LHCN-M2 (cell line): ENCODE results near the gene HSD17B13.

DNA sequence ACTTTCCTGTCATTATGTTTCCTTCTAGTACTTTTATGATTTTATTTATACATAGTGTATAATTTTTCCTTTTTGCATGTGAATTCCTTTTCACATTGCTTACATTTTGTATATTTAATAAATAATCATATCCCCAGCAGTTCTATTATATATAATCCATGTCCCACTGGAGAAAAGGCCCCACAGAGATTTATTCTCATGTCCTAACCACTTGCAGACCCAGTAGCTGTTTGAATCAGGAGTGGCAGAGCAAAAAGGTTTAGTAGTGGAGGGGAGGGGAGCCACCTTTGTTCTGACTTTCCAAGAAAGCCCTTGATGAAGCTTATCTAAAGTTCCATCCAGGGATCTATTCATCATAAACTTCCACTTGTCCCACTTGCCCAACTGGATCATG, 39.4 kb downstream of the ARHGAP24 start:
- RAMPAGE, long total RNA: no peak

GRCh38 chr4:85542879-85543412, 68.0 kb downstream of the ARHGAP24 start:
- RAMPAGE, long total RNA: no peak

- RAMPAGE, long total RNA: no peak
Observed at GRCh38 chr4:85741697-85742301, 266.8 kb downstream of the ARHGAP24 start.

- RAMPAGE, long total RNA: no peak
Observed at GRCh38 chr4:85779214-85779517, 304.2 kb downstream of the ARHGAP24 start.

DNA sequence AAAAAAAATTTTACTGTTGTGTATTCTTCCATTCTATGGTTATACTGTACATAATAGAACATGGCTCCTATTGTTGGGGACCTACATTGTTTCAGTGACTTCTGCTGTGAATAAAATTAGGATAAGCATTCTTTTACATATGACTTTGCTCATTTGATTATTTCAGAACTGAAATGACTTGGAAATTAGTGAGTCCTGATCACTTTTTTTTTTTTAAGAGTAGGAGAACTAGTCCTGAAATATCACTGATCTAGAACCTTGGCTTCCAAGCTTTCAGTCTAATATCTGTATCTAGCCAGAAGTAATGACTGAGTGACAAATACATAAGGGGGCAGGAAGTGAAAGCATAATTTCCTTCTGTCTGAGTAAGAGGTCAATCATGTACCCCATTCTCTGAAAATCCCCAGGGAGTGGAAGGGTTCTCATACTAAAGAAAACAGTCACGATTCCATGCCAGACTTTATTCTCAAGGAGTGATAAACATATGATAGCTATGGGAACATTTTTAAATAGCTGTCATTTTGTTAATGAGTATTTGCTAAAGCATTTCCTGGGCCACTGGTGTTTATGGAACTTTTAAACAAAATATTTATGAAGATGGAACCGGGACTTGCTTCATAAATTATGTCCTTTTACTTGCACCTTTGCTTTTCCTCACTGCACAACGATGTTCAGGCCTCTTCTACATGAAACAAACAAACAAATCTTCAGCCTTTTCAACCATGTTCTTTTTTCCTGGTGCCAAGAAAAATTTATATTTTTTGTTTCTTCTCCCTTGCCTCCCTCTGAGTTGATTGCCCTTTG, 308.5 kb downstream of the ARHGAP24 start:
- RAMPAGE, long total RNA: no peak

DNA sequence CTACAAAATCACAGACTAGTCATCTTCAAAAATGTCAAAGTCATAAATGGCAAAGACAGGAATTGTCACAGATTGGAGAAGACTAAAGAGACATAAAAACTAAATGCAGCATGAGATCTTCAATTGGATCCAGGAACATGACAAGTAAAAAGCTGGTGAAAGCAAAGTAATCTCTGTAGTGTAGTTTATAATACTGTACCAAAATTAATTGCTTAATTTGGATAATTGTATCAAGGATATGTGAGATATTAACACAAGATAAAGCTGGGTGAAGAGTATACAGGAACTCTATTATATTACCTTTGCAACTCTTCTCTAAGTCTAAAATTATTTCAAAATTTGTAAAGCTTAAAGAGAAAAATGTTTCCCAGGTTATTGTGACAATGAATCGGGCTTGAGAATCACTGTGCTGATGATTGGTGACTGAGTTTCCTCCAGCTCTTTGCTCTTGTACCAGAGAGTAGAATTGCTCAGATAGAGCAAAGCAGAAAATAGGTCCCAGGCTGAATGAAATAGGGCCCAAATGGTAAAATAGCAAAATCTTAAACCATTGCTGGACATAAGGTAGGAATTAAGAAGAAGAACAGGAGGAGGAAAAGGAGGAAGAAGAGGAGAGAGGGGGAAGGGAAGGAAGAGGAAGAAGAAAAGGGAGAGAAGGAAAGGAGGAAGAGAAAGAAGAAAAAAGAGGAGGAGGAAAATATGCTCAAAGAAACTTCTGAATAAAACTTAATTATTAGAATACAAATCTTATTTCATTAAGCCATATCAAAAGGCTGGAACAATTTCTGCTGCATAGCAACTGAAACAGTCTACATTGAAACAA, 325.2 kb downstream of the ARHGAP24 start:
- RAMPAGE, long total RNA: no peak

DNA sequence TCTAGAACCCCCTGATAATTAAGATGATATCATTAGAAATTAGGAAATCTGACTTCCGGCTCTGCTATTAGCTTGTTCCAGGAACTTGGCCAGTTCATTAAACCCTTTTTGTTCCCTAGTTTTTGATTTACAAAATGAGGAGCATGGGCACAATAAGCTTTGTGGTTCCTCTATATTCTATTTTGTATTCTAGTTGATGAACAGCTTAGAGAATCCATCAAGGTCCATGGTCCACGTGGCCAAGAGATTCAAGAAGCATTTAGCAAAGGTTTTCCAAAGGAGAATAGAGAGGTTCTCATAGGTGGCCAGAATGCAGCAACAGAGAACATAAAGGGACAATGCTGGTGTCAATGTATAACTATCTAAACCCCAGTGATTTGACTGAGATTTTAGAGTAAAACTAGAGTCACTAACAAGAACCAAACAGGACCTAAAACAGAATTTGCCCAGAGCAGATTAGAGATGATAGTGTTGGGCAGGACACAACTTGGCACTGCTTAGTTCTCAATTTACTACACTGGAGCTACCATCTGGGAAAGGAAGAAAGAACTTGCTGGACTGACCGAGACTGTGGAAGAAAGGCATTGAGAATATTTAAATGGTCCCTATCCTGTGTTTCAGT, 407.6 kb downstream of the ARHGAP24 start:
- RAMPAGE, long total RNA: no peak

DNA sequence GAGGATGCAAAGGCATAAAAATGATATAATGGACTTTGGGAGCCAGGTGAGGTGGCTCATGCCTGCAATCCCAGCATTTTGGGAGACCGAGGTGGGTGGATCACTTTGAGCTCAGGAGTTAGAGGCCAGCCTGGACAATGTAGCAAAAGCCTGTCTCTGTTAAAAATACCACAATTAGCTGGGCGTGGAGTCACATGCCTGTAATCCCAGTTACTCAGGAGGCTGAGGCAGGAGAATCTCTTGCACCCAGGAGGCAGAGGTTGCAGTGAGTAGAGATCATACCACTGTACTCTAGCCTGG, 419.6 kb downstream of the ARHGAP24 start:
- RAMPAGE, long total RNA: no peak

GRCh38 chr4:85928805-85929663, 430.8 kb downstream of the MAPK10 start:
- RAMPAGE, long total RNA: no peak

- RAMPAGE, long total RNA: no peak
Observed at GRCh38 chr4:85929904-85930348, 429.9 kb downstream of the MAPK10 start.

GRCh38 chr4:85932273-85932742, 427.5 kb downstream of the MAPK10 start:
- RAMPAGE, long total RNA: no peak

GRCh38 chr4:86331335-86331952, 28.4 kb downstream of the MAPK10 start:
- RAMPAGE, long total RNA: no peak

- RAMPAGE, long total RNA: no peak
Observed at GRCh38 chr4:86595495-86595908, 1.4 kb downstream of the PTPN13 start.

GRCh38 chr4:86966877-86967740, 32.3 kb downstream of the AFF1 start:
- RAMPAGE, long total RNA: no peak

GRCh38 chr4:86971522-86972345, 36.9 kb downstream of the AFF1 start:
- RAMPAGE, long total RNA: no peak

- RAMPAGE, long total RNA: no peak
Observed at GRCh38 chr4:87070511-87070958, 135.7 kb downstream of the AFF1 start.

DNA sequence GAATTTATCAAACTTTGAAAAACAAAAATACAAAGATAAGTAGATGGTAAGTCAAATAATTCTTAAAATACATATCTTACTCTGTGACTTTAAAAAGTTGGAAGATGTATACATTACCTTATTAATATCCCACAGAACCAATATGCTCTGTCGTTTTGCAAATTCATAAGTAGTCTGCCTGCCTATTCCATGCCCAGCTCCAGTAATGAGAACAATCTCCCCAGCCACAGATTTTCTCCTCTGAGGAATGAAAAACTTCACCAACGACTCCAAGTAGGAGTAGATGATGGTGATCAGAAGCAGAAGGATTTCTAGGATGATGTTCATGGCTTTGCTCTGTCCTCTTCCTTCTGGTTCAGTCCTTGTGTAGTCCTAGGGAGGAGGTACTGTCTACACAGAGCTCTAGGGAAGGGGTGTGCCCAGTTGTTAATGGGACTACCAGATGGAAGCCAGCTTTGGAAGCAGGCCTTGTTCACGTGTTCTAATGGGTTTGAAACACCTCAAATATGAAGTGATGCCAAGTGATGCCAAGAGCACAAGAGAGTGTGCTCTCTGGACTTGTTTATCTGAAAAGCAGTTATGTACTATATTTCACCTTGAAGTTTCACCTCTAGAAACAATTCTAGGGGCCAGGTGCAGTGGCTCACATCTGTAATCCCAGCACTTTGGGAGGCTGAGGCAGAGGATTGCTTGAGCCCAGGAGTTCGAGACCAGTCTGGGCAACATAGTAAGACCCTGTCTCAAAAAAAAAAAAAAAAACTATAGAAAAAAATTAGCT, at the start of gene HSD17B13:
HSD17B13 (minus strand) TSS at position 368 of the 778 bp plus-strand sequence.
- RAMPAGE, long total RNA: no peak

DNA sequence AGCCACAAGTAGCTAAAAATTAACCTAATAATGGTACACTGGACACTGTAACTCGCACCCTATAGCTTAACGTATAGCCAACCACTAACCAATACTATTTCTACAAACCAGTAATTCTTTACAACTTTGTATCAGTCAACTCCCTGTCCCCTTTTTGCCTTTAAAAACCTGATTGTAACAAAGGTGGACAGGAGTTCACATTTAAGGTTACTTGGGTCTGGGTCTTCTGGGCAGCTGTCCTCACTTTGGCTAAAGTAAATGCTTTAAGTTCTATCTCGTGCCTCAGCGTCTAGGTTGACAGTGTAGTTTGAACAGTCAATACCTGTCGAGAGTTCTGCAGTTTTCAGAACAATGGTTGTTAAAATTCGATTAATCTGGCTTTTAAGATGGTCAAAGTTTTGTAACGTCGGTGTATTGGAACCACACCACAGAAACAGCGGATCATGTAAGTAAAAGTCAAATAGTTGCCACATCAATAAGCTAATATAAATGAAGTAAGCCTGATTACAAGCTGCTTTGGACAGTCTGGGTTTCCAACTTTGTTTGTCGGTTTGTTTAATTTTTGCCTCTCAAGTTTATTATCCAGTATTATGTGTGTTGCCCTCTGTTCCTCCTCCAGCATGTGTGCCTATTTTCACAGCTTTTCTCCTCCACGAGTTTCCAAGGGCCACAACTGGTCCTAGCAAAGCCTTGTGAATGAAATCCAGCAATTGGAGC, 1.5 kb upstream of the NUDT9 start:
- RAMPAGE, long total RNA: no peak

- RAMPAGE, long total RNA: no peak
Observed at GRCh38 chr4:87527713-87528435, 1.3 kb downstream of the SPARCL1 start.

GRCh38 chr4:87540416-87541065, 11.4 kb upstream of the SPARCL1 start:
- RAMPAGE, long total RNA: no peak